ENCODE results near the gene MDFIC2.

DNA sequence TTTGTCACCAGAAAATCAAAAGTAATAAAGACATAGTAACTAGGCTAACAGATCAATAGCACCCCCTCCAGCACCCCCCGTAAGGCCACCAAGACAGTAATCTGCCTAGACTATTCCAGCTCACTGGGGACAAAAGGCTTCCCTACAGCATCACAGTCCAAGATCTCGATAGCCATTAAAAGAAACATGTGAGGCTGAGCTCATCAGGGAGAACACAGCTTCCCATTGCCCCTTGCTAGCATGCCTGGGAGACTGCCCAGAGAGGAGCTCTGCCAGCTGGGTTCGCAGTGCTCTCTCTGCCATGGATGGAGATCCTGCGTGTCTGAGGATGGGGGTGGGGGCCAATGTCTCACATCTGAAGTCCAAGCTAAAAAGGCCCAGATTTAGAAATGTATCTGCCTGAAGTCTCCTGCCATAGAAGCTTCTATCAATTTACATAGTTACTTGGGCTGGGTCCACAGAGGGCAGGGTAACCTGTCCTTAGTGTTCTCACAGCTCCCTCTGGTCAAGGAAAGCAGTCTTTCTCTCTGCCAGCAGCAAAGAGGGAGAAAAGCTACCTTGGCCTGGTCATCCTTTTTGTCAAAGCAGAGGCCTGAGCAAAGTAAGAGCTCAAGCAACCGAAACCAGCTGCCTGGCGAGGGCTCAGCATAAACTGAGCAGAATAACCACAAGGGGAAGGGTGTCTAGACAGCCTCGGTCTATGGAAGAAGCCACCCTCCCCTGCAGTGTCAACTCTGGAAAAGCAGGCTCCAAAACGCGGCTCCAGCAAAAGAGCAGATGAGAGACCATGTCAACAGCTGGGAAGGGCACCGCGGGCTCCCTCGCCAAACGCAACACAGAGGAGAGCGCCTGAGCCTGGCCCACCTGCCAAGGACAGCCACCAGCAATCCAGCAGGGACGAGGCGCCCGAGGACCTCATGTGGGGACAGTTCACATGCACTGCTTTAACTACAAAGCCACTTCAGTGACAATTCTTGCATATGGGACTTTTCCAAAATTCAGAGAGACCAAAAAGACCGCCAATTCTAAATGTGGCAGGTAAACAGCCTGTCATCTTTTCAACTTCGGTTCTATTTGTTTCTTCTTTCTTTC lies 17.5 kb downstream of the LRIG1 start:
- PRO-cap, result no peak

DNA sequence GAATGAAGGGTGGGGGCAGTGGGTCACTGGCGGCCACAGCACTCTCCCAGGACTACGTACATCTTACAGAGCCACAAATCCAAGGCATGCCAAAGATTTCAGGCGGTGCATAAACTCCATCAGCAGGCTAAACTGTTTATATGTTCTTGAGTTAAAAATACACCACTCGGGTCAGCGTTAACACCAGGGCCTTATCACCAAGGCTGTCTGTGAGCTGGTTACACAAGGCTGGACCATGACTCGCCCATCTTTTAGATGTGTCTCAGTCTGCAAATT lies 15.6 kb downstream of the LRIG1 start:
- PRO-cap, result no peak

DNA sequence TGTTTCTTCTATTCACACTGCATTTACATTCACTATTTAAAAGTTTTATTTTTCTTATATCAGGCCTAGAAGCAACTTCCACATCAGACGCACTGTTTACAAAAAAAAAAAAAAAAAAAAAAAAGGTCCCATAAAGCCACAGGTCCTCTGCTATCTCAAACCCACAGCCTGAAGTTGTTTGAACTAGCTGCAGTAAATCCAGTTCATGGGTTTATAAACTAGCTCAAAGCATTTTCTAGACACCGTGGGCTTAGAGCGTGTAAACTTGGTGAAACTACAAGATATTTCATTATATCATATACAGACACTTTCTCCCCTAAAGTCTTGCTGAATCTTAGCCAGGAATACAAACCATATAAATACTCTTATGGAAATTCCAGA lies 3.2 kb downstream of the LRIG1 start:
- PRO-cap, result no peak

DNA sequence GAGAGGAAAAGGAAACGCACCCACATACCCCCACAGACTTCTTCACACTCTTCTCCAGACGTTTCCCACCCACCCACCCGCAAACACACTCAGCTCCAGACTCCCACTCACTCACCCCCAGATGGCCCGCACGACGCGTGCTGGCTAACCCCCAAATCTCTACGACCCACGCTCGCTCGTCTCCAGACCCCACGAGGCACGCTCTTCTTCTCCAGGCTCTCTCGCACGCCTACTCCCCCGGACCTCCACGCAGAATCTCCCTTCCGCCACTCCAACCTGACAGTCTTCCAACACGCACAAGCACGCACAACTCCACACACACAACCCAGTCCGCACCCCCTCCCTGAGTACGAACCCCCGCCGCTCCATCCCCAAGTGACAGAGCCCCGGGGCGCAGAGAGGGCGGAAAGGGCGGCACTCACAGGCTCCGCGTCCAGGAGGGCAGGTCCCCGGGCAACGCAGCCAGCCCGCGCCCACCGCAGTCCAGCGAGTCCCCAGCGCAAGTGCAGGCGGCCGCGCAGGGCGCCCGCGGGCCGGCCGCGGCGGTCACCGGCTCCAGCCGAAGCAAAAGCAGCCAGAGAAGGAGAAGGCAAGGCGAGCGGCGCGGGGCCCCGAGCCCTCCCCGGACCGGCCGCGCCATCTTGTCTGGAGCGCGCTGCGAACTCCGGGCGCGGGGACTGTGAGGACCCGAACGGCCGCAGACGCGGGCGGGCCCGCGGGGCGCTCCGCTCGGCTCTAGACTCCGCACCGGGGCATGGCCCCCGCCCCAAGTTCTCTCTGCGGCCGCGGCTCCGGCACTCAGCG lies 852 bp downstream of the LRIG1 start:
- PRO-cap, result no peak

DNA sequence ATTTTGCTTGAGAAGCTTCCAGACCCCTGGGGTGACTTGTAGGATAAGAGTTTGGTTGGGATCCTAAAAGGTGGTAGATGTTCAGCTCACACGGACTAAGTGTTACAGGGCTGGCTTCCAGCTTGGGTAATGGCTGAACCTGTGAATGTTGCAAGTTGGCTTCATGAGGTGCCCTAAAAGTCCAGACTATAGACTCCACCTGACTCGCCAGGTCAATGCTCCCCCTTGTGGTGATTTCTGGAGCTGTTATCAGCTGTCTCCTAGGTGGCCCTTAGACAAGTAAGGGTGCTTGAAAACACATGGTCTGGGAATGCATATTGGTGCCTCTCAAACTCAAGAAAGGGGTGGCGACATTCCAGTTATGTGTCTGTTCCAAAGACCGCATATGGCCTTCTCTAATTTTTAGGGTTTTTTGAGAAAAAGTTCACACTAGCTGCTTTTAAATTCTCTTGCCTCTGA lies 175.8 kb upstream of the KBTBD8 start:
- PRO-cap, result no peak

- PRO-cap, result no peak
Measured at GRCh38 chr3:66962766-66963079, 35.4 kb upstream of the KBTBD8 start.

GRCh38 chr3:67594245-67594889 lies 60.0 kb downstream of the SUCLG2 start:
- PRO-cap, result no peak

DNA sequence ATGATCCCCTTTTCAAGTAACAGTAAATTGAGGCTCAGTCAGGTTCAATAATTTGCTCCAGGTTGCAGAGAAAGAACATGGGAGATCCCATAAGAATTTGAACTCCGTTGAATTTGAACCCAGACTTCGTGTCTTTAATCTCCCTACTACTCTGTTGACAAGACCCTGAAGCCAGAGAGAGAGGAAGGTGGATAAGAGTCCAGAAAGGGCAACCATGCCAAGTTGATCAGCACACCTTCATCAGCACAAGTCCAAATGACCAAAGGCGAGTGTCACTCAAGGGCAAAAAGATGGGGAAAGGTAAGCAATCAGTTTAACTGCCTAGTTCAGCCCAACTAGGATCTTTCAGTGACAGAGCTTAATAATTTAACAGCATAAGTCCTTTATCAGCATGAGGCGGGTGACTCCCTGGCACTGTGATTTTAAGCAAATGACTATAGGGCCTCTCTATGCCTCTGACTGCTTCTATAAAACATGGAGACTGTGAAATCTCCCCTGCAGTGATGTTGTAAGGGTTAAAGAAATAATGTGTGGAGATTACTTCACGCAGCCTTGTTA lies 6.2 kb downstream of the SUCLG2 start:
- PRO-cap, result no peak

DNA sequence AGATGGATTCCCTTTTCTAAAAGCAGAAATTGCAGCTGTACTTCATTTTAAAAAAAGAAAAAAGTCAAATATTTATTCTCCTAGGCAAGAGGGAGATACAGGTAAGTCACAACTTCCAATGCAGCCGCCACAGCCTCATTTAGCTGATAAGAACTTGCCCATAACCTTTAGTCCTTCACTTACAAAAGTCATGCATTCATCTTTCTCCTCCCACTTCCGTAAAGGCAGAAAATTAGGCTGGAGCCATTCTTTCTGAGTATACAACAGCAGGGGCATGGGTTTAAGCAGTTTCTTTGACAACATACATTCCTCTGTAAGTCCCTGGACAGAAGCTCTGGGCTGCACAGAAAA lies 4.3 kb downstream of the SUCLG2 start:
- PRO-cap, result no peak

DNA sequence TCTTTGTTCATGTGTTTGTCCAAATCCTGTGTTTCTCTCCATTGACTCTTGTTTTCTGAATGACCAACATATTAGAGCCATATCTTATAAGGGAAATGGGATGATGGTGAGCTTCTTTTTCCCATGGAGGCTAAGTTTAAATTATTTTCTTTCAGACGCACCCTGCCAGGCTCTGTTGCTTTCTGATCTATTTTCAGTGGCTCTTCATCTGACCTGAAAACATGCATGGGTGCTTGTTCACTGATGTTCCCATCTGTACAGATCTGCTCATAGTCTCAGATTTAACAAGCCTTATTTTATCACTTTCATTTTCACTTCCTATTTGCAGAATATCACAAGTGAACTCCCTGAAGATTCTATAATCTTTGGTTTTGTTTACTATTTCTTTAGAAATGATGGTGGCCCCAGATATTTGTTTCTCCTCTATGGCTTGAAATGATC lies 31.1 kb upstream of the SUCLG2 start:
- PRO-cap, result no peak

GRCh38 chr3:67714362-67714631 lies 59.9 kb upstream of the SUCLG2 start:
- PRO-cap, result no peak

- PRO-cap, result no peak
Measured at GRCh38 chr3:67947975-67948566, 56.0 kb upstream of the TAFA1 start.

DNA sequence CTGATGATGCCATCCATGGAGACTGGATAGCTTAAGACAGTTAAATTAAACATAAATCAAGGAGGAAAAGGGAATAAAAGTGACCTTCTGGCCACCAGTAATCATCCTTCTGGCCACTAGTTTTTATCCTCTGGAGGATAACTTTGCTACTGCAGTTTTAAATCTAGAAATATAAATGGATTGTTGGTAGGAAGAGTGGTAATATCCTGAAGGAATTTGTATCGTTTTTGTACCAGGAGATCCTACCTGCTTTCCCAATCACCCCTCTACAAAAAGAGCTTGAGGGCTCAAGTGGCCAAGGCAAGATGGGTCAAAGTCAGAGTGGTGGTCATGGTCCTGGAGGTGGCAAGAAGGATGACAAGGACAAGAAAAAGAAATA lies 297.0 kb downstream of the TAFA4 start:
- PRO-cap, result no peak

- PRO-cap, result no peak
Measured at GRCh38 chr3:69116820-69117498, 5.4 kb downstream of the LMOD3 start.

GRCh38 chr3:69119108-69119733 lies 3.2 kb downstream of the LMOD3 start:
- PRO-cap, result no peak

DNA sequence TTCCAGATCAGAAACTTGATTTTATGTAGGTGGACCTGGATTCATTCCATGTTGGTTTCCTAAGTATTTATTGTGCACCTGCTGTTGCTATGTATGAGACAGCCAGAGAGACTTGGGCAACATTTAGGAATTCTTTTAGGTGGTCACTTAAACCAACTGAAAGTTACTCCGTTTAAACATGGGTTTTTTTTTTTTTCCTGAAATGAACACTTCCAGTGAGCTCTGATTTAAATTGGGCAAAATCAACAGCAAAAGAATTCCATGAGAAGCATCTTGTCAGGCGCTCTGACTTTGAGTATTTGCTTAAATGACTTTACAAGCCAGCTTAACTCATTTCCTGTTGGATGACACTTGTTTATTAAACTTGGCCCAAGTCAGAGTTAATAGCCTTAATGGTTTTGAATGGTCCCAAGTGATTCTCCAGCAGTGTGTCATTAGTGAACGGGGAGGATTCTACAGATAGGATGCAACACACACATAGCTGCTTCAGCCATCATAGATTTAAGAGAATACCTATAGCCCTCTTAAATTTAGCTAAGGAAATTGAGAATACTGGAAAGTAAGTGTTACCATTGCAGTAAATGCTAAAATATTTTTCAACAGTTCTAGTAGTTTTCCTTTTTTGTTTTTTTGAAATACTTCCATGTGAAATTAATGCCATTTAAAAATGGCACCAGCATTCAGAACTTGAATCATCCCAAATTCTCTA lies 32.0 kb downstream of the MITF start:
- PRO-cap, result no peak

DNA sequence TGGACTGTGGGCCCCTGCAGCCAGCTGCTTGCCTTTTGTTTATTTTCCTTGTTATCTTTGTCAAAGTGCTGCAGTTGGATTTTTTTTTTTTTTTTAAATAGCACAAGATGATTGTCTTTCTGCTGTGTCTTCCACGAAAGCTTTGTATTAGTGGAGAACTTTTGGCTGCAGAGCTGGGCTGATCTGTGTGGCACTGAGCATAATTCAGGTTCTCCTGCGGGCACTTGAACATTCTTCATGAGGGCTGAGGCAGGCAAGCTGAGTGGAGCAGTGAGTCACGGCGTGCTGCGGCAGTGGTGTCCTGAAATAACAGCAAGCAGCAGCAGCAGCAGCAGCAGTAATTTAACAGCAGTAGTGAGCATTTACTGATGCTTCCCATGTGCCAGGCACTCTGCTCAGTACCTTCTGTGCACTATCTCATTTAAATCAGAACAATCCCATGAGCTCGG lies 45.7 kb downstream of the MITF start:
- PRO-cap, result unidirectional peak, minus-strand start at position 240 of the sequence

DNA sequence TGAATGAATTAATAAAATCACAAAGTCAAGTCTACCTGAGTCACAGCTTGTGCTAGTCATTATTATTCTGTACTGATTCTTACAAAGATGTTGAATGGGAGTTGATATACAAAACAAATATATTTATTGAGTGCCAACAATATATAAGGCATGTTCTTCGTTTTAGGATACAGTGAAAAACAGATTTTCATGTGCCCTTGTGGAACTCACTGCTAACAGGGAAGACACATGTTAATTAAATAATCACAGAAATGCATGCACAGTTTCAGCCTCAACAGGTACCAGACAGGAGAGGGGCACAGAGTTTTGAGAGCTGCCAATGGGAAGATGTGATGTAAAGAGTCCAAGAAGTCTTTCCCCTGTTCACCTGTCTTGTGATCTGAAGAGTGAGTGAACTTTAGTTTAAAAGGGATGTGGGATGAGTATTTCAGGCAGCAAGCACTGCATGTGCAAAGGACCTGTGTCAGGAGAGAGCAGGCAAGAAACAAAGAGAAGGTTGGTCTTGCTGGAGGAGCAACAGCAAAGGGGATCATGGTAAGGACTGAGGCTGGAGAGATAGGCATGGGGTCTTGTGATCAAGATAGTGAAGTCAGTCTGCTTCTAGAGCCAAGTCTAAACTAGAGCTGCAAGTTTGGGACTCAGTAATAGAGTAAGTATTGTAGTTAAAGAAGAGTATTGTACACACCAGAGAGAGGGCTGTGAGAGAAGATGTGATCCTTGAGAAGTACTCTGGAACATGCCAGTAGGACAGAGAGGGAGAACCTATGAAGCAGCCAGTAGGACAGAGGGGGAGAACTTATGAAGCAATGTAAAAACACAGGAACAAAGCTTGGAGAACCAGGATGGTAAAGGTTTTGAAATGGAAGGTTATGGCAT lies 158.8 kb downstream of the MITF start:
- PRO-cap, result no peak

GRCh38 chr3:70312585-70312806 lies at the start of gene MDFIC2:
Gene MDFIC2, minus strand, starts transcription at chr3:70312638.
- PRO-cap, result no peak

- PRO-cap, result no peak
Measured at GRCh38 chr3:70889590-70890007, 577.2 kb upstream of the MDFIC2 start.

Data from LUHMES (cell line).